HT-29 (cell line): ENCODE measurements around a stretch of chr11.

GRCh38 chr11:114160796-114161759 is 101.6 kb downstream of the ZBTB16 start:
- RAMPAGE, long total RNA = no peak

DNA sequence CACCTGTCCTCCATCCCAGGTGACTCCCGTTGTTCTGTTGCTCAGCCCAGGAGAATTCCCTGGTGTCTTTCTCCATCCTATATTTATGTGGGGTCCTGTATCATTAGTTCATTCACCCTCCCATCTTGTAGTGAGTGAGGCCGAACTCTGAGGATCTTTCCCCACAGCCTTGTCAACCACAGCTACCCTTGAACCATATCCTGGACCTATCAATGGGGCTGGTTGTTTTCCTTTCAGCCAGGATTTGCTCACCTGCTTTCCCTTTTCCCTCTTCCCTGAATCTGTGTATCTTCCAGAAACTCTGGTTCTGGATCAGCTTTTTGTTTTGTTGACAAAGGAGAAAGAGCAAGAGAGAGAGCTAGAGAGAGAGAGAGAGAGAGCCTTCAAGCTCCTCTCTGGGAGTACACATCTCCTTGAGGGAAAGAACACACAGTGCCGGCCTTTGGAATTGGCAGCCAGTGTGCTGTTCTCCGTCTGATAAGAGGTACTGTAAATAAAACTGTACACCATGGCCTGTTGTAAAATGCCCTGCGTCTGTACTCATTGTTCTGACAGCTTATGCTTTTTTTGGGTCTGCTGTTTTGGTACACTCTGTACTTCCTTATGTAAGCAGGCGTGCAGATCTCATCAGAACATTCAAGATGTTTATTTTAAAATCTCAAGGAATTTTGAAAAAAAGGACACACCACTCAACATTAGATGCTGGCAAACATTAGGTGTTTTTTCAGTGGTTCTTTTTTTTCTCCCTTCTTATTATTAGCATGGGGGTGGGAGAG is 117.1 kb upstream of the NNMT start:
- RAMPAGE, long total RNA = no peak

GRCh38 chr11:114185962-114186702 is 110.1 kb upstream of the NNMT start:
- RAMPAGE, long total RNA = no peak

DNA sequence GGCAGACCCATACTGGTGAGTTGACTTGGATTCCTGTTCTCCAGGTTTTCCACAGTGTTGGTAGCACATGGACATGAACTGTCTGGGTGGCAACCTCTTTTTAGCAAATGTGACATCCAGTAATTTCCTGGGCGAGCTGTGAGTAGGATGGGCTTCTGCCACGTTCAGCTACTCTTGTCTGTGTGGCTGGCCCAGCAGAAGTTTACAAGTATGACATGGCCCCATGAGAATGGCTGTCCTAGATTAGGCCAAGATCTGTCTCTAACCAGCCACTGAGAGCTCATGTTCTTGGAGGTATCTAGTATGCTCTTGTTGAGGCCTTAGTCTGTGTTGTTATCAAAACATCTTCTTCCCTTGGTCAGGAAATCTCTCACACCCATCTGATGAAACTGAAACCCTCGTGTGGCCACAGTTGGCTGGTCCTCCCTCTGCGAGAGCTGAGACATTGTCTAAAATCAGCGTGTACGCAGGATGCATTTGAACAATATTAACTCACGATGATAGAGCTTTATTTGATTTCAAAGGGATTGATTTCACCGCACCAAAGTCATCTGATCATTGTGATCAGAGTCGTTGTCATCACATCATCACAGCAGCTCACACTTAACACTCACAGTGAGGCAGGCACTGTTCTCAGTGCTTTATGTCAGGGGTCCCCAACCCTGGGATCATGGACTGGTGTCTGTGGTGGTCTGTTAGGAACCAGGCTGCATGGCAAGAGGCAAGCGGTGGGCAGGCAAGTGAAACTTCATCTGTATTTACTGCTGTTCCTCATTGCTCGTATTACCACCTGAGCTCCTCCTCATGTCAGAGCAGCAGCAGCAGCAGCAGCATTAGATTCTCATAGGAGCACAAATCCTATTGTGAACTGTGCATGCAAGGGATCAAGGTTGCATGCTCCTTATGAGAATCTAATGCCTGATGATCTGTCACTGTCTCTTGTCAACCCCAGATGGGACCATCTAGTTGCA is 108.9 kb upstream of the NNMT start:
- RAMPAGE, long total RNA = no peak

GRCh38 chr11:114197378-114197655 is 98.9 kb upstream of the NNMT start:
- RAMPAGE, long total RNA = no peak

DNA sequence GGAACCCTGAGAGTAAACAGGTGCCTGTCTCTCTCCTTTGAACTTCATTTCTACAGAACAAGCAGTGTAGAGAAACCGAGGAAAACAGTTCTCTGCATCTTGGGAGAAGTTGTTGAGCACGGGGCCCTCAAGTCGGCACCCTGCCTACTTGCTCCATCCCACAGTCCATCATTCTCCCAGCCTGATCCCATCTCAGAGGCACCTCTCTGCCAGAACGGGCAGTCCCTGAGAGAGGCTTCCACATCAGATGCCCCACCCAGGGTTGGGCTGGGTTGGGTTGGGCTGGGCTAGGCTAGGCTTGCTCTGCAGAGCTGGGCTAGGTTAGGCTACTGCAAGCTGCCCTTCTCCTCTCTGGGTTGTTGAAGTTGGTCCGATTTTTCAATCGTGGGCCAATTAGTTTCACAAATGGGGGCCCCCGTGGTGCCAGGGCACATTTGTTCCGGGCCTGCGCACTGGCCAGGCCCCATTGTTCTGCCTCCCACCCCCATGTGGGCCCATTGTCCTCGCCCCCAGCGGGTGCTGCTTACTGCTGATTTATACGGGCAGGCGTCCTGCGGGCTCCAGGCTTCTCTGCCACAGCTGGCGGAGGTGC is 63.8 kb upstream of the NNMT start:
- RAMPAGE, long total RNA = no peak

DNA sequence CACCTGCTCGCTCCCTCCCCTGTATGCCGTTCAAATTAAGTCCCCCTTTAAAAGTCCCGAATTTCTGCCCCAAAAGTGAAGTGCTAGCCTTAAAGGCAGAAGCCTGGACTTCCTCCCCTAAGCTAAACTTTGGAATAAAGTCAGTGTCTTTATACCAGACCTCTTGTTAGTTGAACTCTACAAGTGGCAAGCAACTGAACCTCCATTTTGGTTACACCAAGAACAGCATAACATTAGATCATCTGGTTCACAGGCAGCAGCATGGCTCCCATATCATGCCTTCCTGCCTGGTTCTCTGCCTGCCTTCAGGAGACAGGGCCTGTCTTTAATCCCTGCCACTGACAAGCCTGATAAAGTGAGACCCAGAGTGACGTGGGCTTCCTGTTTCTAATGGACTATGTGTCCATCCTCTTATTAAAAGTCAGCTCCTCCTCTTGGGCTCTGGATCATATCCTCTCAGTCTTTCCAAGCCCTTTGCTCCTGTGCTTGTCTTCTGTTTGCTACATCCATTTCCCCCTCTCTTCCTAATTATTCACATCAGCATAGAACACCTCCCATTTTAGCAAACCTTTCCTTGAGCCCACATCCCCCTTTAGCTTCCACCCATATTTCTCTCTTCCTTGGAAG is 32.4 kb upstream of the NNMT start:
- RAMPAGE, long total RNA = no peak

DNA sequence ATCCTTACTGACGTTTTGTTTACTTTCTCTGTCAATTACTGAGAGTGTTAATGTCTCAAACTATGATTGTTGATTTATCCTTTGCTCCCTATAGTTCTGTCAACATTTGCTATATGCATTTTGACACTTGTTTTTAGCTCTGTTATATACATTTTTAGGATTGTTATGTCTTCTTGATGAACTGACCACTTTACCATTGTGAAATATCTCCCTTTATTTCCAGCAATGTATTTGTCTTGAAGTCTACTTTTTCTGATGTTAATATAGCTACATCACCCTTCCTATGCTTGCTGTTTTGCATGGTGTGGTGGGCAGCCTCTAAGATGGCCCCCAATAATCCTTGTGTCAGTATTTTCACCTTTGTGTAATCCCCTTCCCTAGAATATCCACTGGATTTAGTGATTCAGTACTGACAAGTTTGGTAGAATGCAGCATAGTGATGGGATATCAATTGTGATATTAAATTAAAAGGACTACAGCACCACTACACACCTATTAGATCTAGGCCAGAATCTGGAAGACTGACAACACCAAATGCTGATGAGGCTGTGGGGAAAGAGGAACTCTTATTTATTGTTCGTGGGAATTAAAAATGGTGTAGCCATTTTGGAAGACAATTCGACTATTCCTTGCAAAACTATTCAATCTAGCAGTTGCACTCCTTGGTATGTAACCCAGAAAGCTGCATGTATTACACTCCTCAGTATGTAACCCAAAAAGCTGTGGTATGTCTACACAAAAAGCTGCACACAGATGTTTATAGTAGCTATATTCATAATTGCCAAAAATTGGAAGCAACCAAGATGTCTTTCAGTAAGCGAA is 4.6 kb downstream of the NNMT start:
- RAMPAGE, long total RNA = no peak

- RAMPAGE, long total RNA = no peak
Measured at GRCh38 chr11:114340258-114341211, 44.3 kb downstream of the NNMT start.

GRCh38 chr11:114668212-114668437 is 10.2 kb upstream of the NXPE2 start:
- RAMPAGE, long total RNA = no peak

- RAMPAGE, long total RNA = no peak
Measured at GRCh38 chr11:115504541-115505253, 482 bp upstream of the CADM1 start.

DNA sequence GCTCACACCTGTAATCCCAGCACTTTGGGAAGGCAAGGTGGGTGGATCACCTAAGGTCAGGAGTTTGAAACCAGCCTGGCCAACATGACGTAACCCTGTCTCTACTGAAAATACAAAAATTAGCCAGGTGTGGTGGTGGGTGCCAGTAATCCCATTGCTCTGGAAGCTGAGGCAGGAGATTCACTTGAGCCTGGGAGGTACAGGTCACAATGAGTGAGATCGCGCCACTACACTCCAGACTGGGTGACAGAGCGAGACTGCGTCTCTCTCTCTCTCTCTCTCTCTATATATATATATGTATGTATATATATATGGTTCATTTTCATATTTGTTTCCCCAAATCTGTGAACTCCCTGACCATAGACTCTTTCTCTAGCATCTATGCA is 56.4 kb upstream of the CADM1 start:
- RAMPAGE, long total RNA = no peak

DNA sequence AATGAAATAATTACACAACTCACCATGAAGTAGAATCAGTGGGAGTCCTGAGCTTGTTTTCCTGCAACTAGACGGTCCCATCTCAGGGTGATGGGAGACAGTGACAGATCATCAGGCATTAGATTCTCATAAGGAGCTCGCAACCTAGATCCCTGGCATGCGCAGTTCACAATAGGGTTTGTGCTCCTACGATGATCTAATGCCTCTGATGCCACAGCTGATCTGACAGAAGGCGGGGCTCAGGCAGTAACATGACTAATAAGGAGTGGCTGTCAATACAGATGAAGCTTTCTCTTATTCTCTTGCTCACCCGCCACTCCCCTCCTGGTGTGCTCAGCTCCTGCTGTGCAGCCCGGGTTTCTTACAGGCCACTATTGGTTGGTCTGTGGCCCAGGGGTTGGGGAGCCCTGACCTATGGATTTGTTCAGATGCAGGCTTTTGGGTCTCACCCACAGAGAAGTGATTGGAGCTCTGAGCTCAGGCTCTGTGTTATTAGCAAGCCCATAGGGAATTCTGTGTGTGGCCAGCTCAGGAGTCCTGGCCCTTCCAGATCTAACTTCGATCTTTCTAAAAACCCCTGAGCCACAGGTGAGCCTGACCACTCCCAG is 352.0 kb downstream of the BUD13 start:
- RAMPAGE, long total RNA = no peak

DNA sequence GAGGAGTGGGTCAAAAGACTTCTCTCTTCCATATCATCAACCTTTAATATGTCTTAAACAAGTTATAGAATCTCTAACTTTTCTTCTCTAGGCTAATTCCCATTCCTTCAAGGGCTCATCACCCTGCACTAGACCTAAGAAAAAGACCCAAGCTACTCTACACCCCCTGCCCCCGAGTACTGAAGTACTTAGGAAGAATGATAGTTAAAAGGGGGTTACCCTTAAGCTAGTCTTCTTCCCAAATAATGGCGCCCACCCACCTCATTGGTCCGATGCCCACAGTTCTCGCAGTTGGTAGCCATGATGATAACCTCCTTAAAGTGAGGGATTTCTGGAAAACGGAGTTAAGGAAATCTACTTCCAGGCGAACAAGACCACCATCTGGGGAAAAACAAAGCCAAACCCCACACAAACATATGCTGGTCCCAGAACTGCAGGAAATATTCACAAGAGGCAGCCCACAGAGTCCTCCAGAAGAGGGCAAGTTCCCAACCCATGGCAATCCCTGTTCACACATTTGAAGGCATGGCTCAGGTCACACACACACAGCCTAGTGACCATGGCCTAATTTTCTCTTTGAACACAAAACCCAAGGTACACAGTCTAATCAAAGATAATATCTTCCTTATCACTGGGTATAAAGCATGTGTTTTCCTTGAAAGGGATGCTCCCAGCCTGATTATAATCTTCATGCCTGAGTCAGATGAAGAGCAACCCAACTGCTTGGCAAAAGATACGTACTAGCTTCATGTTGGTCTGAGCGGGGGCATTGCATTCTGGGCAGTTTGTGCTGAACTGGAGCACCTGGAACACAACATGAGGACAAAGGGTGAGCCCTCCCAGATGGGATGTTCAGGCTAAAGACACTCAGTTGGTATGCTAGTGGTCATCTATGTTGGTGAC is 3.5 kb downstream of the ZPR1 start:
- RAMPAGE, long total RNA = no peak

GRCh38 chr11:116826021-116826569 is 3.0 kb upstream of the APOA4 start:
- RAMPAGE, long total RNA = no peak

GRCh38 chr11:116928309-116928780 is 90.9 kb upstream of the APOA1 start:
- RAMPAGE, long total RNA = no peak

DNA sequence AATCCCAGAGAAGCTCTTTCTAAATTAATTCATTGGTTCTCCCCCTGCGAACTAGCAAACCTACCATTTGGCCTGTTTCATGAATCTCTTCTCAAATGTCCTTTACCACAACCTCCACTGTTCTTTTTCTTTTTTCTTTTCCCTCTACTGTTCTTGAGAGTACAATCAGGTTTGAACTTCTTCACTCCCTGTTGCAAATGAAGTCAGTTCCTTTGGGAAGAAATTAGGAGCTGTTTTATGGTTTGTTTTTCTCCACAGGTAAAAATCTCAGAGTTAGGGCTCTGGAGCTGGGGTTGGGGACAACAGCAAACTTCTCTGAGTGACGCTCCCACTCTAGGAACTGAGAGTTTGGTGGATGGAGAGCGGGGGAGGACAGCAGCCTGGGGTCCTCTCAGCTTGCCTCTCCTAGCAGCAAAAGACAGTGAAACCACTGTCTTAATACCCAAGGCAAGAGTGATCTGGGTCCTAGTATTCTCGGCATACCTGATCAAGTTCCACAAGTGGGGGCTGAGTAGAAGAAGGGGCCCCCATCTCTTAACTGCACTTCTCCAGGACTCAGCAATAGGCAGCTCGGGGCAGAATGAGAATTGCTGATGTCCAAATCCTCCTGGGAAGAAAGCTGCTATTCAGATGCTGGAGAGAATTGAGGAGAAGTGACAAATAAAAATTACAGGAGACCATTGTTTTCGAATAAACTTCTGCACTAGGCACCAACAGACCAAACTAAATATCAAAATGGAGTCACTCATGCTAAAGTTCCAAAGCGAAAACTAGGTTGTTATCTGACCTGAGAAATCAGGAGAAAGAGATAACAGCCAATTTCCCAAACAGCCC is 112.4 kb upstream of the APOA1 start:
- RAMPAGE, long total RNA = no peak

- RAMPAGE, long total RNA = no peak
Measured at GRCh38 chr11:116955522-116956048, 118.2 kb upstream of the APOA1 start.

GRCh38 chr11:116992990-116994374 is 104.7 kb downstream of the SIK3 start:
- RAMPAGE, long total RNA = no peak

- RAMPAGE, long total RNA = no peak
Measured at GRCh38 chr11:117076893-117078189, 20.9 kb downstream of the SIK3 start.